Ishikawa (cell line): ENCODE data around the genes SF3B2, CTSF and RBM4.

DNA sequence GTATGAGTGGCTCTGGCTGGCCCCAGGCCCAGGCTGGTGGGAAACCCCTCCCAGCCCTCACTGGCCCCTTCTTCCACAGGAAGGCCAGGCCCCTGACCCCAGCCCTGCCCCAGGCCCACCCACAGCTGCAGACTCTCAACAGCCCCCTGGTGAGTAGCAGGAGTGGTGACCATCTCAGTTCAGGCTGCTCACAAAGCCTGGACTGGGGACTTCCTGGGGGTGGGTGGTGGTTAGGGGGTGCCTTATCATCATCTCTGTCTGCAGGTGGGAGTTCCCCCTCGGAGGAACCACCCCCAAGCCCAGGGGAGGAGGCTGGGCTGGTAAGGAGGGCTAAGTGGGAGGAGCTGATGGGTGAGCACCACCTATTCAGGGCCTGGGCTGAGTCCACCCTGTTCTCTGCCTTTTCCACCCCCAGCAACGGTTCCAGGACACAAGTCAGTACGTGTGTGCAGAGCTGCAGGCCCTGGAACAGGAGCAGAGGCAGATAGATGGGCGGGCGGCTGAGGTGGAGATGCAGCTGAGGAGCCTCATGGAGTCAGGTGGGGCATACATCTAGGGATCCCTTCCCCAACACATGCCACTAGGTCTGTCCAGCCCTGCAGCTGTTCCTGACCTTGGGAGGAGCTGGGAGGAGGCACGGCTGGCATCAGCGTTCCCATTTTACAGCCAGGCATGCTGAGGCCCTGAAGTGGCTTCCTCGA, 5.8 kb downstream of the KCNK7 start:
- RRBS: no CpG with 5 or more reads among the region's 8 CpGs

GRCh38 chr11:65610601-65610976, 3.4 kb downstream of the MAP3K11 start:
- RRBS: no CpG with 5 or more reads among the region's 3 CpGs

GRCh38 chr11:65651444-65652384, 11.0 kb downstream of the RELA start:
- RRBS: no CpG with 5 or more reads among the region's 17 CpGs

GRCh38 chr11:65817778-65818583, 15.8 kb upstream of the SNX32 start:
- RRBS: 1% methylated on average over 19 of the region's 69 CpGs

DNA sequence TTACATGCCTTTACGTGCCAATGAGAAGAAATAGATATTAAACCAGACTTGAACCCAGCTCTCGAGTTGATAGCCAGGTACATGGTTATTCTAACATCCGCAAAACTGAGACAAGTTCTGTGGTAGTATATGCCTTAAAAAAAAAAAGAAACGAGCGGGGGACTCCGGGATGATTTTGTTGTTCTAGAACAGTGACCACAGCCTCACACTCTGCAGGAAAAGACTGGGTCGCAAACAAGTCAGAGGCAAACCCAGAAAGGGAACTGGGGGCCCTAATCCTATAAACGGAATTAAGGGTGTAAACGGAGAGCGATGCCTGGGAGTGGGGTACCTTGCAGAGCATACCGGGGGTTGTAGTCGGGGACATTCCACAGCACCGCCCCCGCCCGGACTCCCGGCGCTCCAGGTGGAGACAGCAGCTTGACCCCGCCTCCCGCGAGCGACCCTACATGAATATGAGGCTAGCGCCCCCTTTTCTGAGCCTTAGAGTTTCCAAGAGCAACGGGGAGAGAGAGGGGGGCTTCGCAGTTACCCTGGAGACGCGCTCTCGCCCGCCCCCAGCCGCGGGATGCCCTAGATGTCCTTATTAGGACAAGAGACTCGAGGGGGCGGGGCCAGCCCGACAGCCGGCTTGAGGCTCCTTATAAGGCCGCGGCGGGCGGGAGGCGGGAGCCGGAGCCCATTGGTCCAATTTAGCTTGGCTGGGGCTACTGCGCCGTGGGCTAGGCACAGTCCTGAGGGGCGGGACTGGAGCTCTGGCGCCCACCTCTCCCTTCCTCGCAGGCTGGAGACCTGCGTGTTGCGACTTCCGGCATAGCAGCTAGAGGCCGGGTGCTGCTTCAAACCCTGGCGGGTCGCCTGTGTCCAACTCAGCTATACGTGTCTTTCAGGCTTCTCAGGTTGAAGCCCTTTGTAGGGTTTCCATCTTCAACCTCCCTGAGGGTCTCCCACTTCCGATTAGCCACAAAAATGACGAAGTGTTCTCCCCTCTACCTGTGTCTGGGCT, 1.0 kb upstream of the MUS81 start:
- RRBS: under 1% methylated on average over 14 of the region's 54 CpGs

DNA sequence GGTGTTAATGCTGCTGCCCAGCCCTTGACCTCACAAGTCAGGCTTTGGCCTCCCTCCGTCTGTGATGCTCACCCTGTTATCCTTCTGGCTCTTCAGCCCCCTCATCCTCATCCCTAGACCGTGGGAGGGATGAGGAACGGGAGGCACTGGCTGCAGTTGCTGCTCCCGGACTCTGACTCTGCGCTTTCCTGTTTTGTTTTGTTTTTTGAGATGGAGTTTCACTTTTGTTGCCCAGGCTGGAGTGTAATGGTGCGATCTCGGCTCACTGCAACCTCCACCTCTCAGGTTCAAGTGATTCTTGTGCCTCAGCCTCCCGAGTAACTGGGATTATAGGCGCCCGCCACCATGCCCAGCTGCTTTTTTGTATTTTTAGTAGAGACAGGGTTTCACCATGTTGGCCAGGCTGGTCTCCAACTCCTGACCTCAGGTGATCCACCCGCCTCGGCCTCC, 1.3 kb upstream of the CTSW start:
- RRBS: no CpG with 5 or more reads among the region's 12 CpGs

- RRBS: 2% methylated on average over 24 of the region's 81 CpGs
Observed at GRCh38 chr11:66051683-66052577, at the start of gene SF3B2. Gene SF3B2, plus strand, starts transcription at chr11:66052364.

DNA sequence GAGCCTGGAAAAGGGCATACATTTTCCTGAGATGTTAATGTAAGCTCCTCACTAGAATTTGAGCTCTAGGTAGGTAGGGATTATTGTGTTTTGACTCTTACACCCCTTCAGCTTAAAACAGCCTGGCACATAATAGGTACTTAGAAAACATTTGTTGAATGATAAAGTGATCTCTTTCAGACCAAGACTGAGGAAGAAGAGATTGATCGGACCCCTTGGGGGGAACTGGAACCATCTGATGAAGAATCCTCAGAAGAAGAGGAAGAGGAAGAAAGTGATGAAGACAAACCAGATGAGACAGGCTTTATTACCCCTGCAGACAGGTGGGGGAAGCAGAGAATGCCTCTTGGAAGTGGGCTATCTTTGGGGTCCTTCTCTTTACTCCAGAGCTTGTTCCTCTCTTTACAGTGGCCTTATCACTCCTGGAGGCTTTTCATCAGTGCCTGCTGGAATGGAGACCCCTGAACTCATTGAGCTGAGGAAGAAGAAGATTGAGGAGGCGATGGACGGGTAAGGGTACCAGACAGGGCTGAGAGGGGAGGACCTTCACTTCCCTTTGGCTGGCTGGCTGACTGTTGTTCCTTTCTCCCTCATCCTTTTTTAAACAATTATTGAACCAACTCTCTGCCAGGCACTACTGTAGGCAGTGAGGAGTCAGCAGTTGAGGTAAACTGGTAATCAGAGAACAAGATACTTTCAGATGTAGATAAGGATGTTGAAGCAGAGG, 6.7 kb upstream of the PACS1 start:
- RRBS: no CpG with 5 or more reads among the region's 3 CpGs

- RRBS: no CpG with 5 or more reads among the region's 7 CpGs
Observed at GRCh38 chr11:66081352-66081961, 11.4 kb downstream of the PACS1 start.

- RRBS: no CpG with 5 or more reads among the region's 9 CpGs
Observed at GRCh38 chr11:66216289-66216881, 41.1 kb upstream of the KLC2 start.

DNA sequence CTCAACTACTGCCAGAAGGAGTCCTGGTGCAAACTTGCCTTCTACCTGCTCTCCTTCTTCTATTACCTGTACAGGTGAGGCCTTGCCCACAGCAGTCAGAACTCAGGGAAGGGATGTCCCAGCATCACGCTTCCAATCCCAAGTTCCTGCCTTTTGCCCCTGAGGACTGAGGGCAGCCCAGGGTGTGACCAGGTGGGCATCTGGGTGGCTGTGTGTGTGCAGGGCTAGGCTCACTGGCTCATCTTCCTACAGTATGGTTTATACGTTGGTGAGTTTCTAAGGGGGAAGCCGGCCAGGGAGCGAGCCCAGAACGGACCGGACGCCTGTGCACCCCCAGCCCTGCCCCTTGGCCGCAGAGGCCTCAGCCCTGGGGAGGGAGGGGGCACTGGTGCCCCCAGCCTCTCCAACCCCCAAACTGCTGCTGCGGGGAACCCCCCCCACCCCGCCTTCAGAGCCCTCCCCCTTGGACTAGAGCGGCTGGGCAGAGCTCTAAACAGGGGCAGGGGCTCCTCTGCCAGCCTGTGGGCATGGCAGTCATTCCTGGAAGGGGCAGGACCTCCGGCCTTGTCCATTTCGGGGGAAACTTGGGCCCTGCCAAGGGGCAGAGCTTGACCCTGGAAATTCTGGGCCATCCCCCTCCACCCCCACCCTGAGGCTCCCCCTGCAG, 5.5 kb downstream of the CNIH2 start:
- RRBS: no CpG with 5 or more reads among the region's 13 CpGs

DNA sequence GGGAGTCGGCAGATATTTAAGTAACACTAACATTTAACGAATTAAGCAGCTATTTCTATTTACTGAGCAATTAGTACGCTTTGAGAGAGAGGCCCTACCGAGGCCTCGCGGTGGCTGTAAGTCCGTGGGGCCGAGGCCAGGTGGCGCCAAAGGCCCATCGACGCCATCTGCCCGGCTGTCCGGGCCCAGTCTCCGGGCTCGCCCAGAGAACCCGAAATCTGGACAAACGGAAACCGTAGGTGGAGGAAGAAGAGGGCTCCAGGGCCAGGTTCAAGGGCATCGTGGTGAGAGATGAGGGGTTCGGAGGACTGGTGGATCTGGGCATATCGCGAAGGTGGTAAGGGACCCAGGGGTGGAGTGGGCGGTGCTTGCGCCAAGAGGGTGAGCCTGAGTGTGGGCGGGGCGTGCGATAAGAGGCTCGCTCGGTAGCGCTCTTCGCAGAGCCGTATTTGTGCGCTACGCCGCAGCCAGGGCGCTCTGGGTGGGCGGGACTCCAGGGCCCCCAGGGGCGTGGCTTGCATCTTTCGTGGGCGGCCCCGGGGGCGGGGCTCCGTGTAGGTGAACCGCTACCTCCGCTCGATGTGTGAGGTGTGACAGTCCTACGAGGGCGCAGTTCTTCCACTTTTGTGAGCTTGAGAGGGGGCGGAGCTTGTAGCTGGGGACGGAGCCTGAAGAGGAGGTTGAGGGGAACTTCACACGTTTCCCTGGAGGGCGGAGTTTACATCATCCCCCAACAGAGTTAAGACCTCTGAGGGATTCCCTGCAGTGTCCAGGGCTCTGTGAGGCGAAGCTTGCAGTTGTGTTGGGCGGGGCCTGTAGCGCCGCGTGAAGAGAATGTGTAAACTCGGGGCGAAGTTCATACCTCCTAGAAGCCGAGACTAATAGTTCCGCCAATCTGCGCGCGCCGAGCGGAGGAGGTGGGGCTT, 4.8 kb downstream of the CD248 start:
- RRBS: no CpG with 5 or more reads among the region's 66 CpGs

DNA sequence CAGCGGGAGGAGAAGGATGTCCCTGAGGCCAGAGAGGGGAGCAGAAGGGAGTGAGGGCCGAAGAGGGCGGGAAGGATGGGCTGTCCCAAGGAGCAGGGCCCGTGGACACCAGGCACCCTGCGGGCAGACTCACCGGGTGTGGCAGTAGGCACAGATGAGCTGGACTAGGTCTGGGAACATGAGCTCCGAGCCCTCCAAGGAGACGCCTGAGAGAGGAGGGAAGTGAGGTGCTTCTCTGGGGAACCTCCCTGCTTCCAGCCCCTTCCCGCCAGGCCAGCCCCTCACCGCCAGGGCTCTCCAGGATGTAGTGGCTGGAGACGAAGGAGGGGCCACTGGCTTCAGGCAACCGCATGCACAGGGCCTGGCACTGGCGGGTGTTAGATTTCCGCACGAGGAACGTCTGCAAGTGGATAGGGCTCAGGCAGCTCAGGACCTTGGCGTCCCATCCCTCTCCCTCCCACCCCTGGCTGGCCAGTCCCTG, 717 bp downstream of the RIN1 start:
- RRBS: no CpG with 5 or more reads among the region's 17 CpGs

GRCh38 chr11:66349016-66349544, 1.7 kb upstream of the B4GAT1 start:
- RRBS: no CpG with 5 or more reads among the region's 3 CpGs

DNA sequence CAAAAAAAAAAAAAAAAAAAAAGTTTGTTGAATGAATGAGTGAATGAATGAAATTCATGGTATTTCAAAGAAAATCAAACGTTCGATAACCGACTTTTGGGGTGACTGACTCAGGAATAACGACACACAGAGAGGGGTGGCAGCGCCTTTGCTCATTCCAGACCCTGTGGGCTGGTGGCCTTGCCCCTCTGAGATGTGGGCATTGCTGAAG, 797 bp downstream of the SLC29A2 start:
- RRBS: no CpG with 5 or more reads among the region's 5 CpGs

- RRBS: 15% methylated on average over 2 of the region's 19 CpGs
Observed at GRCh38 chr11:66386012-66386700, 14.6 kb upstream of the SLC29A2 start.

DNA sequence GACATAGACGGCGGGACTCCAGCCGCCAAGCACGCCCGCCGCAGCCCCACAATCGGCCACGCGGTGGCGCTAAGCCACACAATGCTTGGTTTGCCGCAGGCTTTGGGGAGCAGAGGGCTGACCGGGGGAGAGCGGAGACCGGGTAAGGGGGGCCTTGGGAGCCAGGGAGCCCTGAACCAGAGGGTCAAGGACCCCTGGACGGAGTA, 12.4 kb upstream of the NPAS4 start:
- RRBS: 2% methylated on average over 2 of the region's 15 CpGs

GRCh38 chr11:66567943-66568819, at the start of gene CTSF:
Gene CTSF, minus strand, starts transcription at chr11:66568606.
- RRBS: 2% methylated on average over 31 of the region's 83 CpGs

GRCh38 chr11:66569935-66570904, 1.8 kb upstream of the CTSF start:
- RRBS: no CpG with 5 or more reads among the region's 5 CpGs

DNA sequence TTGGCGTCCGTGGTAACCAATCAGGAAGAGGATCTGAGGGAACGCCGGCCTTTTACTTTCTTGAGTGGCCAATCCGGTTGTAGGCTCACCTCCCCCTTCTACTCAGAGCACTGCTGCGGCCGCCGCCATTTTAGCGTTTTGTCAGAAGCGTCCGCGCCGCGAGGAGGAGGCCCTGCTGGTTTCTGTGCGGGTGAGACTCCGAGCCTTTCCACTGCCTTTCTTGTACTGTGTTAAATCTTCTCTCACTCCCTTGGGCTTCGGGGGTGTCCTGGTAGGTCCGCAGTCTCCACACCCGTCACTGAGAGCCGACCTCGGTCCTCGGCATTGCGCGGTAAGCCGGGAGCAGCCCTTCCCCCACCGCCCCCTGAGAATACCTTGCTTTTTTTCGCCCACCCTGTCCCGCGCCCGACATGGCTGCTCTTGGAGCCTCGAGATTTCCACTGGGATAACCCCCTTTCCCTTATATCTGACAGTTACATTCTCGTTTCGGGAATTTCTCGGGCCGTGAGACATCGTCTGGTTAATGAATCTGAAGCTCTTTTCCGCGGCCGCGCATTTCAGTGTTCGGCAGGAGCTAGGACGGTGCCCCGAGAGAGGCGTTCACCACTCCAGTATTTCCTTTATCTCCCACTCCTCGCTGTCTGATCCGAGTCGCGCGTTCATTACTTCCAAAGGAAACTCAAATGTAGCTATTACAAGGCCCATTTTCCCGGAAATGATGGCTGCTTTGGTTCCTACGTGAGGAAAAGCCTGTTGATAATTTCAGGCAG, at the start of gene RBM4:
RBM4 (plus strand) TSS at position 141 of the 770 bp plus-strand sequence.
- RRBS: 2% methylated on average over 4 of the region's 51 CpGs